ENCODE measurements around the genes USP22, DHRS7B and MAP2K3.

GRCh38 chr17:19369657-19370278 is 7.2 kb upstream of the B9D1 start:
- PRO-cap, 2 experiments = no peak in any of the 2 experiments

DNA sequence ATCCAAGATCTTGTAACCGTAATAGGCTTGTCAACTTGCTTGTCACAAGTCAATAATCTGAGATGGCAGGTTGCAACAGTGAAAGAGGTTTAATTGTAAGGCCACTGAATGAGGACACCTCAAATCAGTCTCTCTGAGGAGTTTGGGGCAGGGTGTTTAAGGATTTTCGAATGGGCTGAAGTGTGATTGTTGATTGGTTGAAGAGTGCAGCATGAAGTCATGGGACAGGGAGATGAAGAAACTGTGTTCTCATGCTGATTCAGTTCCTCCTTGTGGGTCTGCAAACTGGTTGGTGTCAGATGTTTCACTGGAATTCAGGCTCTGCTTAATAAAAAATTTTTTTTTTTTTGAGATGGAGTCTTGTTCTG is 11.2 kb downstream of the SLC47A1 start:
- PRO-cap, 2 experiments = no peak in any of the 2 experiments

- PRO-cap, 2 experiments = no peak in any of the 2 experiments
Measured at GRCh38 chr17:19656277-19656629, 7.7 kb downstream of the ALDH3A2 start.

DNA sequence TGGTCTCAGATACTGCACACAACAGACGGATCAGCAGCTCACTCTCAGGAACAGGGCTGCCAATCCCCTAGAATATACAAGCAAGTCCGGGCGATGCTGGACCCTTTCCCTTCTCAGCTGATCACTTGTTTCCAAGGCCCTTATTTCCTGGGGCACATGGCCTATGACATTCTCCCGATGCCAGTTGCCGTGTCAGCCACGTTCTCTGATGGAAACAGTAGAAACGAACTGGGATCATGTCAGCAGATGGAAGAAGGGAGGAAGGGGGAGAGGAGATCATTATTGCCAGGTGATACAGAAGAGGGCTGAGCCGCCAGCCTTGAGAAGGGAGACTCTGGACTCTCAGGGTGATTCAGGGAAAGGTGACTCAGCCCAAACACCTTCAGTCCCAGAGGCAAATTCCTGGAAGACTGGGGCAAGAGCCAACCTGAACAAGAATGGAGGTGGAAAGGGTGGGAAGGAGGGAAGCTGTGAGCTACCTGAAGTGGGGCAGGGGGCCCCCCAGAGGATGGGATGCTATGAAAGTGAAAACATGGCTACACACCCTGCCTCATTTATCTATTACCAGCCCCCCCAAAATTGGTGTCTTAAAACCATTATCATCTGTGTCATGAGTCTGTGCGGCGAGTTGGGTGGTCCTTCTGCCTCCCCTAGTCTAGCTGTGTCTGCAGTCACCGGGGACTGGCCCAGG is 2.9 kb upstream of the SLC47A2 start:
- PRO-cap, 2 experiments = no peak in any of the 2 experiments

DNA sequence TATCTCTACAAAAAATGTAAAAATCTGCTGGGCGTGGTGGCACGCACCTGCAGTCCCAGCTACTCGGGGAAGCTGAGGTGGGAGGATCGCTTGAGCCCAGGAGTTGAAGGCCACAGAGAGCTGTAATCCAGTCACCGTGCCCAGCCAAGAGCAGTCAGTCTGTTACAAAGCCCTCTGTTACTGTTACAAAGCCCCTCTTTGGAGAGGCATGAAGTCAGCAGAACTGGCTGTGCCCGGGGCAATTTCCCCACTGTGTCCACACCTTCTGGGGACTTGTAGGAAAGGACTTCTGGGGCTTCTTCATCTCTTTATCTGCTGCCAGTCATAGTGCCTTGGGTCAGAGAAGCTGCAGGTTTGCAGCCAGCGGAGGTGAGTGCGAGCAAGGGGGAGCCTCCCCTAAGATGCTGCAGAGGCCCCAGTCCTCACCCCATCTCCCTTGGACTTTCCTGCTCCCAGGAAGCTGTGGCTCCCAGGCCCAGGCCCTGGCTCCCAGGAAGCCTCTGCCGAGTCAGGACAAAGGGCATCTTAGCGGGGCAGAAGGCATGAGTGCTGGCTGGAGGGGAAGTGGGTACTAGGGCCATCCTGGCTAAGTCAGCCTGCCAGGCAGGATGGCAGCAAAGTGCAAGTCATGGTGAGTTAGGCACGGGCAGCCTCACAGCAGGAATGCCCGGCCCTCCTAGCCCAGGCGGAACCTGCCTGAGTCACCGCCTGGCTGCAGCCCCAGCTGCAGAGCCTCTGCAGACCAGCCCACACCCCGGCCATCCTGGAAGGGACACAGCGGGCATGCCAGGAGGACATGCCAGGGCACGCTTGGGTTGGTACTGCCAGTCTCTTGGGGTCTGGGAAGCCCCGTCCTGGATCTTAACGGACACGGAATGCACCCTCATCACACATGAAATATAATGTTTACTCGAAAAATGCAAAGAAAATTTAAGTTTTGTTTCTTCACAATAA is 4.7 kb upstream of the ALDH3A1 start:
- PRO-cap, 2 experiments = no peak in any of the 2 experiments

DNA sequence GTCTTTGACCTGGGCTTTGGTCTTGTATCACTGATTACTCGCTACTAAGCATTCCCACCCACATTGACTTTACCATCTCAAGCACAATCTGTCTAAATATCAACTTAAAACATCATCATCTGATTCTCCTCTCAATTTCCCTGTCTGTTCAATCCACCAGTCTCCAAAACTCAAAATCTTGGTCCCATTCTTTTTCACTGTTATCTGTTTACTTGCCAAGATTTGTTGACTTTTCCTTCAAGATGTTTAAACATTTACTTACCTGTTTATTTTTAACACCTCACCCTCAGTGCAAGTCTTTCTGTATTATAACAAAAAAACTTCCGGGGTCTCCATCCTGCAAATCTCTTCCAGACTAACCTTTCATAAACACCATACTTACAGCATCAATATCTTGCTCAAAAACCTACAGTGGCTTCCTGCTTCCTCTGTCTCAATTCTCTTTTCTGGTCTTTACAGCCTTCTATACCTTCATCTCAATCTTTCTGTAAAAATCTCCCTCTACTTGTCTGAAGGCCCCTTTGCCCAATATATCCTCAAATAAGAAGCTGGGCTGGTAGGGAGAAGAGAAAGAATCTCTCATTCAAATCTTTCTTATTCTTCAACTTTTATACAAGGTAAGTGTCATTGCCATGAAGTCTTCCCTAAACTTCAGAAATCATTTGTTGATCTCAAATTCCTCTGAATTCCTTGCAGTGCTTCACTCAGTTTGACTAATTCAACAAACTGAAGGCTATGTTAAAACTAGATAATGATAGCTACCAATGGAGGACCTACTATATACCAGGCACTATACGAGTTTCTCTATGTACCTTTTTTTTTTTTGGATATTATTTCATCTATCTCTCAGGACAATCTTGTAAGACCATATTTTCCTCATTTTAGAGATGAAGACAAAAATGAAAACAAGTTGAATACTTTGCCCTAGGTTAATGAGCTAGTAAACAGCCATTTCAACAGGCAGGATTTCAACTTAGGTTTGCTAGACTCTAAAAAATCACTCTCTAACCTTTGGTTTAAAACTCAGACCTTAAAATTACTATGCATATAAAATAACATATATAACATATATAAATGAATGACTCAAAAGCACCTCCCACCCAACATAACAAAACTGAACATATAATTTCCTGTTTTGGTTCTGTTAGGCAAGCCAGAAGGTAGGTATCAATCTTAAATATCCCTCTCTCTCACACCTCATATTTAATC is 12.2 kb downstream of the AKAP10 start:
- PRO-cap, 2 experiments = no peak in any of the 2 experiments

- PRO-cap, 2 experiments = no peak in any of the 2 experiments
Measured at GRCh38 chr17:20074004-20074371, 64.8 kb downstream of the SPECC1 start.

GRCh38 chr17:21004712-21005972 is 37.7 kb downstream of the USP22 start:
- PRO-cap, 2 experiments = no peak in any of the 2 experiments

DNA sequence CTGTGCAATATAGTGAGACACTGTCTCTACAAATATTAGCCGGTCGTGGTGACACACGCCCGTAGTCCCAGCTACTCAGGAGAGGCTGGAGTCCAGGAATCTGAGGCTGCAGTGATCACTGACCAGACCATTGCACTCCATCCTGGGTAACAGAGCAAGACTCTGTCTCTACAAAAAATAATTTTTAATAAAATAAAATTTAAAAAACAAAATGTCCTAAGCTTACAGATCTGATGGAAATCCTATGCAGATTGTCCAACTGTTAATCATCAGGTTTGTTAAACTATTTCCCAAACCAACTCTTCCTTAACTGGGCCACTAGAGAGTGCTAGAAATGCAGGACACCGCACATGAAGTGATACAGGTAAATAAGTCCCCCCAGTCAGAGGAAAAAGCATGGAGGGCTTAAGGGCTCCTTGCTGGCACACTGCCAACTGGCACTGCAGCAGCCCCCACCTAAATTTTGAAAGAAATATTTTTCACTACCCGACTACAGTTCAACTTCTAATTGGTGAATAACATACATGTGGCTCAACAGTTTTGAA is 2.7 kb downstream of the USP22 start:
- PRO-cap, 2 experiments = no peak in any of the 2 experiments

DNA sequence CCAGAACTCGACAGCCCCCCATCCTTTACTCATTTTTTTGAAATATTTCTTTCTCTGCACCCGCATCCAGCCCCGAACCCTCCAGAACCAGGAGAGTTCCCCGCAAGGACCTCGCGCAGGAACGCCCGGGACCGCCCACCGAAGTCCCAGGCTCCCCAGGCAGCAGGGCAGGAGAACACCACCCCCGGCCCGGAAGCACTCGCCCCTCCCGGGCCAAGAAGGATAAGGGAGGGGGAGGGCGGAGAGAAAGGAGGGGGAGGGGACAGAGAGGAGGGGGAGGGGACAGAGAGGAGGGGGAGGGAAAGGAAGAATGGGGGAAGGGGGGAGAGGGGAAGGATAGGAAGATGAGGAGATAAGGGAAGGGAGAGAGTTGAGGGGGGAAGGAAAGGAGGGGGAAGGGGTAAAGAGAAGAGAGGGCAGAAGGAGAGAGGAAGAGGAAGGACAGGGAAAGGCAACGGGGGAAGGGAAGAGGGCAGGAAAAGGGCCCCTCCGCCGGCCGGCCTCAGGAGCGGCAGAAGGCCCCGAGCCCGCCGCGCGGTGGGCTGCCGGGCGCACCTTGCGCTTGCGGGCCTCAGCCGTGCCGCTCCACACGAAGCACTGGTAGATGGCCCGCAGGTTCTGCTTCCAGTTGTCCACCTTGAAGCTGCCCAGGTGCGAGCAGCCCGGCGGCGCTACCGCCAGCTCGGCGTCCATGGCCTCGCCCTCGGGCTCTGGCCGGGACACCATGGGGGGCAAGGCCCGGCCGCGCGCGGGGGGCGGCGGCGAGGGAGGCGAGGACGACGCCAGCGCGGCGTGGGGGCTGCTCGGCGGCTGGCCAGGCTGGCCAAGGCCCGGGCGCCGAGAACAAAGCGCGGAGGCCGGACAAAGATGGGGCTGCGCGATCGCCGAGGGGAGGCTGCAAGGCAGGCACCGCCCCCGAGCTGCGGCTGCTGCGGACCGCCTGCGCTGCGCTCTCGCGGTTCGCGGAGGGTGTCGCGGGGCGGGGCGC is at the start of gene USP22:
TSS of gene USP22 (minus strand) at position 902 of the 988 bp plus-strand sequence.
- PRO-cap, 2 experiments = peak in 2 of 2 experiments; most common plus-strand start position 413 of the sequence (in 1); most common minus-strand start position 897 of the sequence (in 2)

DNA sequence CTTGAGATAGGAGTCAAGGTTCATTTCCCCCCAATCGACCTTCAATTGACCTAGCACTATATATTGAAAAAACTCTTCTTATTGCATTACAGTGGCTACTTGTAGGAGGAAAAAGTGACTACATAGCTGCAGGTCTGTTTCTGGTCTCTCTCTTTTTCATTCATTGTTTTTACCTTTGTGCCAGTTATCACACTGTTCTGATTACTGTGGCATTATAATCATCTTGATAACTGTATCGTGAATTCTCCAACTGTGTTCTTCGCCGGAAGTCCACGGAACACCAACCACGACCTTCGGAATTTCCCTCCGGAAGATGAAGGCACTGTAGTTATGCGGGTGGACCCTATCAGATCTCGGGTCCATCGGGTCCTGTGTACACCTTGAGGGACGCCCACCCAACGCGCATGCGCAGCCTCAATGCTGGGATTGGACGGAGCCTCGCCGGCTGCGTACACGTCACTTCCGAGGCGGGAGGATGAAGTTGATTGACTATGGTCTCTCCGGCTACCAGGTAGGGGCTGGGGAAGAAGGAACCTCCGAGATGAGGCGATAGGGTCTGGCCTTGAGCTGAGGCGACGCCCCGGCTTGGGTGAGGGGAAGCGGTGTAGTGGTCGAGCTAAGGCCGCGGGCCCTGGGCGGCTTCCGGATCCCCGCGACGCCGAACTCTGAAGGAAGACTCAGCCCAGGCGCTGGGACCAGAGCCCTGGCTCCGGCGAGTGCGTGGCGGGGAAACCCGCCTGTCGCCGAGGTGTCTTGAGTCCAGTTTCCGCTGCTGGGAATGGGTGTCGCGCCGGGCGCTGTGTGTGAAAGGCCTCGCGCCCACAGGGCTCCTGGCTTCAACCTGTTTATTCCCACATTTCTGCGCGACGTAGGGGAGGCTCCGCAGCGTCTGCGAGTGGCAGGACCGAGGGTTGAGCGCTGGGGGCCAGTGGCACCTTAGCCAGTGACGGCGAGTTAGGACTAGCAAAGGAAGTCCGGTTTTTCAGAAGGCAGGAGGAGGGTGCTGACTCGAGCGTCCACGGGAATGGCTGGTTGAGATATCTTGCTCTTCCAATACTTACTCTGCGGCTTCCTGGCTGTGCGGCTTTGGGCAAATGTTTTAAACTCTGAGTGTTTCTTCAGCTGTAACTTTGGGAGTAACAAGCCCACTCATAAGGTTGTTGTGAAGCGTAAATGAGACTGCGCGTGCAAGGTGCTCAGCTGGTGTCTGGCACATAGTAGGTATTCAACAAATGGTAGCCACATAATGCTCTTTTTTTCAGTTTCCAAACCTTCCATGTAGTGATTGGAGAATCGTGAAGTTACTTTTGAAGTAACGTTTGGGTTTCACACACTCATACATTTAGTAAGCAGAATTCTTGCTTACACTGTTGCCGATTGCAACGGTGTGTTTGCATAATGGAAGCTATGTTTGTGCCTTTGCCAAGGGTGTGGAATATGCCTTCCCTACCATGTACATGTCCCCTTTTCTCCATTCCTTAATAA is at the start of gene DHRS7B:
TSS of gene DHRS7B (plus strand) at position 484 of the 1,485 bp plus-strand sequence.
- PRO-cap, 2 experiments = peak in 2 of 2 experiments; most common plus-strand start position 514 of the sequence (in 2); most common minus-strand start position 308 of the sequence (in 1)

- PRO-cap, 2 experiments = no peak in any of the 2 experiments
Measured at GRCh38 chr17:21152789-21153697, 26.3 kb downstream of the DHRS7B start.

DNA sequence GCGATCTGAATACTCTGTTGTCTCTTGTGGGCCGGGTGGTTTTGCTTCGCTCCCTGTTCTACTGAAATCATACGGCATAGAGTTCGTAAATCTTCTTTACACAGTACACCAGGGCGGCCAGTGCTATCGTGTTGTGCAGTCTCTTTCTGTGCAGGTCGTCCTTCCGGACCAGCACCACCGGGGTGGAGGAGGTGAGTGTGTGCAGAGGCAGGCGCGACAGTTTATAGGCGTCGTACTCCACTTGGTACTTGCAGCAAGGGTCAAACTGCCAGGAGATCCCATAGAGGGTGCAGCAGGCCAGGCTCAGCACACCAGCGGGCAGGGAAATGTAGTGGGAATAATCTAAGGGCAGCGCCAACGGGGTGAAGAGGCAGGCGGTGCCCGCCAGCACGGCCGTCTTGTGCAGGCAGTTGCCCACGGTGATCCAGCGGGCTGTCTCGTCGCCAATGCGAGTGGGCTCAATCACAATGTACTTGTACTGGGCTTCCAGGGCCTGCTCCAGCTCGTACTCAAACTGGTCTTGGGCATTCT is 15.6 kb downstream of the TMEM11 start:
- PRO-cap, 2 experiments = no peak in any of the 2 experiments

GRCh38 chr17:21284467-21285437 is at the start of gene MAP2K3:
Gene MAP2K3 (plus strand): TSS chr17:21284711.
- PRO-cap, 2 experiments = peak in 2 of 2 experiments; most common plus-strand start chr17:21284711 (in 2); most common minus-strand start chr17:21284815 (in 1)

GRCh38 chr17:21302842-21303712 is 18.6 kb downstream of the MAP2K3 start:
- PRO-cap, 2 experiments = no peak in any of the 2 experiments

DNA sequence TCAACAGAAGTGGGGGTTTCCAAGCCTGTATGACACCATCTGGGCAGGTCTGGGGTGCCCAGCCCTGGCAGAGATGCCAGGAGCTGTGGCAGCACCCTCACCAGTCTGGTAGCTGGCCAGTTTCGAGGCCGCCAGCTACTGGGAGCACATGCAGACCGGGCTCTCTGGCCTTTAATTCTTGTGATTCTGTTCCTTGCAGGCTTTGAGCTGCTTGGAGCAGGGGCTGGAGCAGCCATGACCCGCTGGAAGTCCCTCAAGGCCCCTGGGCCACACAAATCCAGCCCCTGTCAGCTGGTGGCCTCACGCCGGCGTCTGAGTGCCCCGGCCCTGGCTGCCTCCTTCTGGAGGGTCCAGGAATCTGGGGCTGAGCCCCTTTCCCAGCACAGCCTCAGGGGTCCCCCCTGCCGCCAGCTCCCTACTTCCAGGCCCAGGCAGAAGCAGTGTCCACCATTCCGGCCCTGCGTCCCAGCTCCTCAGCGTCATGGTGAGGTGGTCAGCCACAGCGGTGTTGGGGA is 7.4 kb downstream of the KCNJ18 start:
- PRO-cap, 2 experiments = no peak in any of the 2 experiments

GRCh38 chr17:21771137-21771337 is 78.7 kb downstream of the KCNJ18 start:
- PRO-cap, 2 experiments = no peak in any of the 2 experiments

- PRO-cap, 2 experiments = no peak in any of the 2 experiments
Measured at GRCh38 chr17:22523975-22524819, 831.9 kb downstream of the KCNJ18 start.

DNA sequence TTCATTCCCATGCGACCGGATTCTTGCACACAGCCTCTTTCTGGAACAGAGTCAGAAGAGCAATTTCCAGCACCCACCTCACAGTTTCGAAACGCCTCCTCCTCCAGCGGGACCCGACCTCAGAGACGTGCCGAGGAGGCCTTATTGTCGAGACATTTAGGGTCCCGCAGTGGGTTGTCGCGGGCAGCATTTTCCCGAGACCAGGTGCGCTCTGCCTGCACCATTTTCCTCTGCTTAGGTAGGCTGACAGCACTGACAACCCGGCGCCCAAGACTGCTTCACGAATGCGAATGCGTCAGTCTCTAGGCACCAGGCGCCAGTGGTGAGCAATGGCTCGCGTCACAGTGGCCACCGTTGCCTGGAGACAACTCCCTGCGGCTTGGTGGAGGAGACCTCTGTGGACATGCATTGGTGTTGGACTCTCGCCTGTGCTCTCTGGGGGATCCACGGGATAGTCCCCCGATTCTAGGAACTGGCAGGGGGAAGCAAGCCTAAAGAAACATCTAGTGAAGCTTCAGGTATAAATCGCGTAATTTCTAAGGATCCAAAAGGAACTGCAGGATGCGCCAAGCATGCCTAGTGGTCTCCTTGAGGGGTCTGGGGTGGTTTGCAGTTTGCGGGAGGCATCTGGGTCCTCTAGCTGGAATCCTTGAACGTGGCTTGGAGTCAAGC is 1000.2 kb downstream of the KCNJ18 start:
- PRO-cap, 2 experiments = no peak in any of the 2 experiments

DNA sequence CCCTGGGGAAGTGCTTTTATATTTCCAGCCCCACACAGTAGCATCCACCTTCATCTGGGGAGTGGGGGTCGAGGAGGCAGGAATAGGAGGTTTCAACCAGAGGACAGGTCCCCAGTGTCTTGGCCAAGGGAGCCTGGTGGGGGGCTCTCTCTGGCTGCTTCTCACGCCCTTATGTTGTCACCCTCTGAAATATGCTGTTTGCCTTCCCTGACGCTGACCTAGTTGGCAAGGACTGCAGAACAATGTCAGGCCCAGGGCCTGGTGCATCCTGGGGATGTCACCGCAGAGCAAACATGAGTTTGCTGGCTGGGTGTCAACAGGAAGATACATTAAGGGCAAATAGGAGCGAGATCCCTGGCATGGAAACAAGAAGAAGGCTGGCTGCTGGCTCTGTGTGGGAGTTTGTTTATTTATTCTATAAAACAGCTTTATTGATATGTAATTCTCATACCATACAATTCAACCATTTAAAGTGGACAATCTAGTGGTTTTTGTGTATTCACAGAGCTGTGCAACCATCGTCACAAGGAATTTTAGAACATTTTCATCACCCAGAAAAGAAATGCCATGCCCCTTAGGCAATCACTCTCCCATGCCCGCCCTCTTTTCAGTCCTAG is 46.5 kb upstream of the WSB1 start:
- PRO-cap, 2 experiments = no peak in any of the 2 experiments